Subcutaneous preadipocyte (primary cell): ENCODE measurements around a stretch of chr20.

- CAGE, long polyA plus RNA, result no peak
Measured at GRCh38 chr20:3889518-3889937, 341 bp downstream of the PANK2 start.

- CAGE, long polyA plus RNA, result no peak
Measured at GRCh38 chr20:3917710-3918466, 28.7 kb downstream of the PANK2 start.

DNA sequence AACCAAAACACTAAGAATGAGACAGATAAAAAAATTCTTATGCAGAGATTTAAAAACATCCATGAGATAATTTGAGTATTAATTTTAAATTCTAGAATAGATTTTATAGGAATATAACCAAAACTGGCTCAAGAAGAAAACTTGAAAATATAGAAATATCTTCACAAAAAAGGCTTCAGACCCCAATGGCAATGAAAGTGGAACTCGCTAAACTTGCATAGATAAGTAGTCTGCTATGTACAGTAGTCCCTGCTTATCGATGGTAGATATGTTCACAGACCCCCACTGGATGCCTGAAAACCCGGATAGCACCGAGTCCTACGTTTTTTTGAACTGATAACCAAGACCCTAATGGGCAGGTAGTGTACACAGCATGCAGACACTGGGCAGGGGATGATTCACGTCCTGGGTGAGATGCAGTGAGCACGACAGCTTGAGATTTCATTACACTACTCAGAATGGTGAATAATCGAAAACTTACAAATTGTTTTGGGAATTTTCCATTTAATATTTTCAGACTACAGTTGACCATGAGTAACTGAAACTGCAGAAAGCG lies 35.2 kb downstream of the RNF24 start:
- CAGE, long polyA plus RNA, result no peak

- CAGE, long polyA plus RNA, result no peak
Measured at GRCh38 chr20:4023654-4023827, 8.2 kb upstream of the RNF24 start.

GRCh38 chr20:4167587-4168257 lies 19.1 kb downstream of the SMOX start:
- CAGE, long polyA plus RNA, result no peak

GRCh38 chr20:4183265-4183481 lies 34.5 kb downstream of the SMOX start:
- CAGE, long polyA plus RNA, result no peak

GRCh38 chr20:4246321-4246662 lies 2.8 kb downstream of the ADRA1D start:
- CAGE, long polyA plus RNA, result no peak

GRCh38 chr20:4532756-4533111 lies 153.5 kb upstream of the PRNP start:
- CAGE, long polyA plus RNA, result no peak

DNA sequence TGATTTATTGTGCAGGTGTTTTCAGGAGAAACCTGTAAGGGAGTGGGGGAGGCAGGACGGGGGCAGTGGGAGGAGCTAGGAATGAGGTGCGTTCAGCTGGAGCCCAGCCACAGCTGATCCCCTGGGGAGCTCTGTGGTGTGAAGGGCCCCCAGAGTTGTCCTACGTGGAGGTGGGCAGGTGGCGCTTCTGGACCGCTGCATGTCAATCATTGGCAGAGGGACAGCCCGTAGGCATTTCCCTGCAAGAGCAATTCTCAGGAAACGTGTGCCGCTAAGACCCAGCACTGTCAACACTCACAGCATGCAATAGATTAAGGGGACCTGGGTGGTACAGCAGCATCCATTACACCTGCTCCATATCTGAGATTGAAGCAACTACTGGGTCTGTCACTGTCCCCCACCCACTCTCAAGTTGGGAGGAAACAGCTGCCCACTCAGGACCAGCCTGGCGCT lies 13.7 kb downstream of the RASSF2 start:
- CAGE, long polyA plus RNA, result no peak

GRCh38 chr20:4813084-4814093 lies 10.0 kb downstream of the RASSF2 start:
- CAGE, long polyA plus RNA, result no peak

GRCh38 chr20:4815429-4816141 lies 7.8 kb downstream of the RASSF2 start:
- CAGE, long polyA plus RNA, result no peak

GRCh38 chr20:4946522-4947102 lies 54.7 kb downstream of the SLC23A2 start:
- CAGE, long polyA plus RNA, result no peak

DNA sequence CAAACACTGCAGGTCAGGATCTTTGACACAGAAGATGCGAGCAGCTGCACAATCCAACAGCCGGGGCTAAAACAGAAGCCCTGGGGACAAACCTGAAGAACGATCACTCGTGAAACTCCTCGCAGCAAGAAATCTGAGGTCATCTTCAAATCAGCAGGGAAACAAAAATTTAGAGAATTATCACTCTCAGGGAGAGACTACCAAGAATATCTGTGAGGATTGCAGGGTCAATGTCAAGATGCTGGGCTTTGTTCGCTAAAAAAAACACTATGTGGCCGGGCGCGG lies 14.1 kb downstream of the SLC23A2 start:
- CAGE, long polyA plus RNA, result no peak

DNA sequence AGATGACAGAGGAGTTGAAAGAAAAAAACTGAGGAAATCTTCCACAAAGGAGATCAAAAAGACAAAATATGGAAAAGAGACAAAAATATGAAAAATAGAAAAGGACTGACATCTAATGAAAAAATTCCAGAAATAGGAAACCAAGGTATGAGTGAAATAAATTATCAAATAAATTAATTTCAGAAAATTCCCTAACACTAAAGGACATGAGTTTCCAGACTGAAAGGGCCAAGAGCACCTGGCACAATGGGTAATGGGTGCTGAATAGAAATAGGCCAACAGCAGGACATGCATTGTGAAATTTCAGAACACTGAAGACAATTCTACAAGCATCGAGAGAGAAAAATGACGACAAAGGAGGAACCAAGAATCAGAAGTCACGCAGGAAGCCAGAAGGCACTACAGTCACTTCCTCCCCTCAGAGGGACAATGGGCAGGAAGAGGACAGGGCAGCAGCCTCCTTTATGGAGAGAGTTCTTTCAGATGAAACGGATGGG lies 22.8 kb downstream of the TMEM230 start:
- CAGE, long polyA plus RNA, result no peak

DNA sequence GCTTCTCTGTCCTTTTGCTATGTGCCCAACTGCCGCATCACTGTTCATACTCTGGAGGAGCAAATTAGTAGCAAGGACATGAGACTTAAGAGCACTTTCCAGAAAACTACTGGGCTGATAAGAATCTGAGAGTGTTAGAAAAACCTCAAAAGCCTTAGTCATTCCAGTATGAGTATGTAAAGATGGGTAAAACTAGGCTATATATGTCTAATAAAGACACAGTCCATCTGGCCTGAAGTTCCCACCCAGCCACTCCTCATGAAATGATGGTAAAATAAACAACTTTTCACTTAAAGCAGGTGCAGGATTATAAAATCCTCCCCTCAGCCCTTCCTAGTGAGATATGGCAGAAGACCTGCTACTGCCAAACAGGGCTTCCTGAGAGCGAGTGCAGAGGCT lies 30.7 kb downstream of the SHLD1 start:
- CAGE, long polyA plus RNA, result no peak

GRCh38 chr20:5843260-5843577 lies 68.1 kb upstream of the CHGB start:
- CAGE, long polyA plus RNA, result no peak

GRCh38 chr20:6024745-6025577 lies 19.0 kb downstream of the CRLS1 start:
- CAGE, long polyA plus RNA, result no peak

- CAGE, long polyA plus RNA, result no peak
Measured at GRCh38 chr20:6058401-6059444, 4.9 kb upstream of the LRRN4 start.

DNA sequence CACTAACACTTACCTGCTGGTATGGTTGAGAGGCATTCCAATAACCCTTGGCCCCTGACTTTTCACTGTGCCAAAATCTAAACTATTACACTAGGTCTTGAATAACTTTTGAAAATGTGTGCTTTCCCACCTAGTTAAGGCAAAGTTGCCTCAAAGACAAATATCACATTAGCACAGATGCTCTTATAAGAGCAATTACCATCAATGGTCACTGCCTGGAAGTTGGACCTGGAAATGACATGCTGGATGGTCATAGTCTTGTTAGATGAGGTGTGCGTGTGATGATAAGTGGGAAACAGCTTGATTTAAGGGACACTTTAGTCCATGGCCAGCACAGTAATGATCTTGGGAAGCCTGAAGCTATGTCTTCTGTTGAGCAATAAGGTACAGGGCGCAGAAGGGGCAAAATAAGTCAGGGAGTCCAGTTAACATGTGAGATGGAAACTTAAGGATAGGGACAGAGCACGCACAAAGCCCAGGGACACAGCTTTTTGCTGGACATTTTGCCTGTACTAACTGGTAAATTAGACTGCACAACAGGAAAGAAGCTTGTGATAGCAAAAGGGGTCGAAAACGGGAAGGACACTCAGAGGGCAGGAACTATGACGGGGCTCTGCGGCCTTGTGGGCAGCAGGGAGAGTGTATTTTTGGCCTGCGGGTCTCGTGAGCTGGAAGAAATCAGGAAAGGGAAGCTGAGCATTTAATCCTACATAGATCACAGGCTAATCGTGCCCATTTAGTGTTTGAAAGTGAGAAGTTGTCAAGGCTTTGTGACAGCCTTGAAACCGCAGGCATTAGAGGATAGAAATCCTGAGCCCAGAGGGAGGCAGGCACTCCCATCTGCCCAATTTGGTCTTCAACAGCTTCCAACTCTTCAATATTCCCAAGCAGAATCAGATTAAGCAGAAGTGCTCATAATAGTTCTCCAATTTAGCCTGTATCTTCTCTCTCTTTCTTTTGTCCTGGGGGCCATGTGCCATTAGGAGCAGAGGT lies 66.7 kb upstream of the BMP2 start:
- CAGE, long polyA plus RNA, result no peak

DNA sequence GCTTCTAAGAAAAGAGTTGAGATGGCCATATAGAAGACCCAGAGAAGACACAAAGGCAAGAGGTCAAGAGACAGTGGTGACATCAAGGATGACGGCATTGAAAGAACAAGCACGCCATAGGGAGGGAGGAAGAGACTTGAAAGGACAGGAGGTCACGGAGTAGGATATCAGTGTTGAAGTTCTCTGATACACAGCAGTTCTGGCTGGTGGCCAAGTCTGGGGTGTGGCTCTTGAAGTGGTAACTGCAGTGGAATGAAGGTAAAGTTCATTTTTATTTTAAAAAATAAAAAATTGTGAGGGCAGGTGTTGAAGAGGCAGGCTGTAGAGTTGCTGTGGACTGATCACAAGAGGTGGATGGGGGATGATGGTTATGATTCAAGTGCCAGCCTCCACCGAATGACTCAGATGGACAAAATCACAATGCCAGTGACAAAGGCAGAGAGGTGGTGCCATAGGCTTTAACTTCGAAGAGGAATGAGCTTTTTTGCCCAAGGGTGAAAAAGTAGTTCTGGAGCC lies 53.2 kb upstream of the BMP2 start:
- CAGE, long polyA plus RNA, result no peak